SJCRH30 (cell line): ENCODE data around the genes OR4K2, TTC5 and KLHL33.

GRCh38 chr14:19874957-19875420 lies at the start of gene OR4K2:
TSS of gene OR4K2 (plus strand) at chr14:19875142.
- RAMPAGE, long total RNA, result no peak

- RAMPAGE, long total RNA, result no peak
These were observed at the start of gene TTC5 for GRCh38 chr14:20305318-20306288. TSS of gene TTC5 (minus strand) at chr14:20305951.

- RAMPAGE, long total RNA, result no peak
These were observed at the start of gene KLHL33 for GRCh38 chr14:20435903-20436335. TSS of gene KLHL33 (minus strand) at chr14:20436166.

- RAMPAGE, long total RNA, result no peak
These were observed 16.2 kb downstream of the OR6S1 start for GRCh38 chr14:20625106-20625956.

- RAMPAGE, long total RNA, result no peak
These were observed 9.4 kb downstream of the OR6S1 start for GRCh38 chr14:20631901-20632704.

- RAMPAGE, long total RNA, result no peak
These were observed 8.1 kb downstream of the OR6S1 start for GRCh38 chr14:20633376-20633864.

DNA sequence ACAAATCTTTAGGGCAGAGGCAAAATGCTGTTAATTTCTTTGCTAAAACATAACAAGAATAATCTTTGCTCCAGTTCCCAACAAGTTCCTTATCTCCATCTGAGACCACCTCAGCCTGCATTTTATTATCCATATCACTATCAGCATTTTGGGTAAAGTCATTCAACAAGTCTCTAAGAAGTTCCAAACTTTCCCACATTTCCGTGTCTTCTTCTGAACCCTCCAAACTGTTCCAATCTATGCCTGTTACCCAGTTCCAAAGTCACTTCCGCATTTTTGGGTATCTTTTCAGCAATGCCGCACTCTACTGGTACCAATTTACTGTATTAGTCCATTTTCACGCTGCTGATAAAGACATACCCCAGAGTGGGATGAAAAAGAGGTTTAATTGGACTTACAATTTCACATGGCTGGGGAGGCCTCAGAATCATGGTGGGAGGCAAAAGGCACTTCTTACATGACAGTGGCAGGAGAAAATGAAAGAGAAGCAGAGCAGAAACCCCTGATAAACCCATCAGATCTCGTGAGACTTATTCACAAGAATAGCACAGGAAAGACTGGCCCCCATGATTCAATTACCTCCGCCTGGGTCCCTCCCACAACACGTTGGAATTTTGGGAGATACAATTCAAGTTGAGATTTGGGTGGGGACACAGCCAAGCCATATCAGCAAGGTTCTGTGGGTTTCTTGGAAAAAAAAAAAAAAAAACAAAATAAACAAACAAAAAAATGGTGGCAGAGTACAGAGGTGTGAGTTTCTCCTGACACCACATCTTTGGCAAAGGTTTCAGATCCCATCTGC lies 17.8 kb upstream of the RNASE4 start:
- RAMPAGE, long total RNA, result no peak

DNA sequence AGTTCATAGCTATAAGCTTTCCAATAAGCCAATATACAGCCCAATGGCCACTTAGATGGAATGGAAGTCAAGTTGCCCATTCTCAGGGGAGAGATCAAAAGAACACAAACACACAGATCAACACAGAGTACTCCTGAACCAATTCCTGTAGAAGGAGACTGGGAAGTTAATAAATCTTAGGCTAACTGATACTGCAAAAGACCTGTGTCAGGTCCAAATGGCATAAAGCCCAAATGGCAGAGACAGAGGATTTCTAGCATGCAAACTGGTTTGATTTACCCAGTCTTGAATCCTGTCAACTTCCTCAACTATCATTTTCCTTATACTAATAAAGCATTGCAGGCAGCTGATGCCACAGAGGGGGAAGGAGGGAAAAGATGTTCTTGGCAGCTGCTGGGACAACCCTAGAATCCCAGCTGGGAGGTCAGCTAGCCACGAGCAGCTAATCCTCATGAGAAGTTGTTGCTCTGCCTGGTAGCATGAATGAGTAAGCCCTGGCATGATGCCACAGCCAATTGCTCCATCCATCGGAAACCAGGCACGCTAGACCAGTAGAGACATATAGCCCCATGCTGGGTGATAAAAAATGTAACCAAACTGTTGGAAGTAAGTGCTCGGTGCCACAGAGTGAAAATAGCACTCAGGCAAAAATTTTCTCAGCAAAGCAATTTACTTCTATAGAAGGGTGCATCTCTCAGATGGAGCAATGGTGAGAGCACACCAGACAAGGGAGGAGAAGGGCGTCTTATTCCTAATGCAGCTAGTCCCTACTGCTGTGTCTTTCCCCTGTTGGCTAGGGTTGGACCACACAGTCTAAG lies 26.2 kb downstream of the ANG start:
- RAMPAGE, long total RNA, result no peak

DNA sequence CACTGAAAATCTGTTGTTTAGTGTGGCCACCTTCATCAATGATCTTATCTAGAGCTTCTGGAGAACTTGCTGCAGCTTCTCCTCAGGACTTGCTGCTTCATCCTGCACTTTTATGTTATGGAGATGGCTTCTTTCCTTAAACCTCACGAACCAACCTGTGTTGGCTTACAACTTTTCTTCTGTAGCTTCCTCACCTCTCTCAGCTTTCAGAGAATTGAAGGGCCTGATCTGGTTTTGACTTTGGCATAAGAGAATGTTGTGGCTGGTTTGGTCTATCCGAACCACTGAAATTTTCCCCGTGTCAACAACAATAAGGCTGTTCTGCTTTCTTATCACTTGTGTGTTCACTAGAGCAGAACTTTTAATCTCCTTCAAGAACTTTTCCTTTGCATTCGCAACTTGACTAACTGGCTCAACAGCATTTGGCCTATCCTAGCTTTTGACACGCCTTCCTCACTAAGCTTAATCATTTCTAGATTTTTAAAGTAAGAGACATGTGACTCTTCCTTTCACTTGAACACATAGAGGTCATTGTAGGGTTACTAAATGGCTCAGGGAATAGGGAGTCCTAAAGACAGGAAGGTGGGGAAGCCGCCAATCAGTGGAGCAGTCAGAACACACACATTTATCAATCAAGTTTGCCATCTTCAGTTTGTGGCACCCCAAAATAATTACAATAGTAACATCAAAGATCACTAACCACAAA lies 25.9 kb upstream of the EDDM3A start:
- RAMPAGE, long total RNA, result no peak

DNA sequence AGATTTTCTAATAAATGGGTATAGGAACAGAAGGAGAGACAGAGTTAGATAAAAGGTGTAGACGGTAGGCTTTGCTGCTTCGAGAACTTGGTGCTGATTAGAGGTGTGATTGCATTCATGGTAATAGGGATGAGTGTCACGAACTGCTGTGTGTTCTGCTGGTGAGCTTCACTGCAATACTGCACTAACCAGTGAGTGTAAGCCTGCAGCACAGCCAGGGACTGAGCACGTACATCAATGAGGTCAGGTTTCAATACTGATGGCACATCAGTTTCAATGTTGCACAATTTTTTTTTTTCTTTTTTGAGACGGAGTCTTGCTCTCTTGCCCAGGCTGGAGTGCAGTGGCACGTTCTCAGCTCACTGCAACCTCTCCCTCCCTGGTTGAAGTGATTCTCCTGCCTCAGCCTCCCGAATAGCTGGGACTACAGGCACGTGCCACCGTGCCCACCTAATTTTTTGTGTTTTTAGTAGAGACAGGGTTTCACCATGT lies 24.9 kb upstream of the EDDM3A start:
- RAMPAGE, long total RNA, result no peak

DNA sequence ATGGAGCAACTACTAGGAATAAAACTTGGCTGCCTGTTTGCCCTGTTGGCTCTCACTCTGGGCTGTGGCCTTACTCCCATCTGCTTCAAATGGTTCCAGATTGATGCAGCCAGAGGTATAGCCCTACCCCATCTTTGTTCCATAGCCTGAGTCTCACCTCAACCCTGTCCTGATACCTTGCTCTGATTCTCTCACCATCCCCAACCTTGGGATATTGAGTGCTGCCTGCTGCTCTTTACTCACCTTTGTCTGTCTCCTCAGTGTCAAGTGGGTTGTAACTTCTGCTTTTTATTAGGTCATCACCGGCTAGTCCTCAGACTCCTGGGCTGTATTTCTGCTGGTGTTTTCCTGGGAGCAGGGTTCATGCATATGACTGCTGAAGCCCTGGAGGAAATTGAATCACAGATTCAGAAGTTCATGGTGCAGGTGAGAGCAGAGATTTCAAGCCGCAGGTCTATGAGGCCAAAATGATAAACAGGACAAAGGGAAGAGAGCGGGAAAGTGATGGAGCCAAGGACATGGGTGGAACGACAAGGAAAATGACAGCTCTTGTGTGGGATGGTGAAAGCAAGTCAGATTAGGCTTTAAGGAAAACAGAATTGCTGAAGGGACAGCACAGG lies 464 bp downstream of the SLC39A2 start:
- RAMPAGE, long total RNA, result no peak

GRCh38 chr14:21026451-21026742 lies 1.5 kb upstream of the NDRG2 start:
- RAMPAGE, long total RNA, result no peak

DNA sequence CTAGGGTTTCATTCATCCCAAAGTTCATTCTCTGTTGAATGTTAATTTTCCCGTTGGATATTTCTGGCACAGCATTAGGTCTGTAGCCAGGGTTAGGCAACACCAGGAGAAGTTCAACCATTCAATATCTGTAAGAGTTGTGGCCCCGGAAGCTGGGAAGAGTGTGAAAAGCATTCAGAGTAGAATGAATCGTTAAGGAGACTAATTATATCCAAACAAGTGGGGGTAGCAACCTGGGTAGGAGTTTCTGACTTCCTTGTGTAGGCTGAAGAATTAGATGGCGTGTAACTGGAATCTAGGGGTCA lies 3.5 kb downstream of the RNASE8 start:
- RAMPAGE, long total RNA, result no peak

DNA sequence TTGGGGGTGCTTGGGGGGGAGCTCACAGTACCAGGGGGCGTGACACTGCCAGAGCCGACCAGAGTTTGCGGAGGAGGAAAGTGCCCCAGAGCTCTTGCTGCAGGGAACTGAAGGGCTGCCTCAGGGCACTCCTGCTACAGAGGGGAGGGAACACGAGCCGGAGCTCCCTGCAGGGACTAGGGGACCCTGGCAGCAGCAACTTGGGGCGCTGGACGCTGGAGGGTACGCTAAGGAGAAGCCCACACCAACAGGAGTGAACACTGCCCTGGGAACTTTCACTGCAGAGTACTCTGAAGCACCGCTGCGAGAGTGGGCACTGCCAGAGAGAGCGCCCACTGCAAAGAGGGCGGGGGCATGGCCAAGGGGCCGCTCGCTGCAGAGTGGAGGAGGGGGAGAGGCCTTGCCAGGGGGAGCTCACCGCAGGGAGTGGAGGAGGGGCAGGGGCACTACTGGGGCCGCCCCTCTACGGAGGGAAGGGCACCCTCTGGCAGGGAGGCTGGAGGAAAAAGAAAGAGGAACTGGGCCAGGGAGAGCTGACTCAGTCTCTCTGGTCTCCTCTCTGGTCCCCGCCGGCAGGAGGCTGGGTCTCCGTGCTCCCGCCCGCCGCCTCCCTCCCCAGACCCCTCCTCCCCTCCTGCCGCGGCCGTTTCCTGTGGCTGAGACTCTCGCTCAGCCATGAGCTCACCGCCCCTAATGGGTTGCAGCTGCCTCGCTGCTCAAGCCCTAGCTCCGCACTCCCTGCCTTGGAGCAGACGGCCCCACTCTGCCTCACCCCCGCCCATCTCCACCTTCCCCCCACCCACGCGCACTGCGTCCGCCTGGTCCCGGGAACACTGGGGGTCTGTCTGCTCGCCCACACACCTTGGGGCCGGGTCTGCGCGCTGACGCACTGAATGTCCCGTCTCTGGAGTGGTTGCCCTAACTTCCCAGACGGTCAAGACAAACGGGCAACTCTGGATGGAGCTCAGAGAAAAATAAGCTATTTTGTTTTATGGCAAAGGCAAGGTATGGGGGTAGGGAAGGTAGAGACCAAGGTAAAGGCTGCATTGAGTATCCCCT lies 1.2 kb downstream of the ARHGEF40 start:
- RAMPAGE, long total RNA, result no peak

- RAMPAGE, long total RNA, result no peak
These were observed 12.4 kb downstream of the ZNF219 start for GRCh38 chr14:21085933-21086476.

DNA sequence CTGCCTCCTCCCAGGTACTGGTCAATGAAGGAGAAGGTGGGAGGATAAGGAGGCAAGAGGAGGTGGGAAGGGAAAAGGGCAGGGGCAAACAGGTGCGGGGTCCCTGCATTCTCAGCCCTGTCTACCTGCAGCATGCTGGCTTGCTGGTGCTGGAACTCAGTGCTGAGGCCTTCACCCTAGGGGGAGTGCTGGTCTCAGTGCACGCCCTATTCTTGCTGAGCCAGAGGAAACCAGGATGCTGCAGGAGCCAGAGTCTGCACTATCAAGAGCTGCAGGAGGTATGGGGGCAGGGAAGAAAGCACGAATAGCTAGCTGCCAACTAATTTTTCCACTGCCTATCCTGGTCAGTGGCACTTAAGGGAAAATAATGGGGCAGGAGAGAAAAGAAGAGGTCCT lies 1.6 kb downstream of the TMEM253 start:
- RAMPAGE, long total RNA, result no peak

DNA sequence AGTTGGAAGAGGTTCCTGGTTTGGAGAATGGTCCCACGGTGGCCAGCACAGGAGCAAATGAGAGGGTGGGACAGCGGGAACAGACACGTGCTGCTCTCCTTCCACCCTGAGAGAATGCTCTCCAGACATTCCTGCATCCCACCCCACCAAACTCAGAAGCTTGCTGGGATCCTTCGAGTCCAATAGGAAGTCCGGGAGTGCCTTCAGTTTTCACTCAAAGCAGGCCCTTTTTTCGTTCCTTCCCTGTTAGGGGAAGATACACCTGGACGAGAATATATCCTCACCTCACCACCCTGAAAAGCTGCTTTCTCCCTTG lies 2.2 kb downstream of the TMEM253 start:
- RAMPAGE, long total RNA, result no peak

DNA sequence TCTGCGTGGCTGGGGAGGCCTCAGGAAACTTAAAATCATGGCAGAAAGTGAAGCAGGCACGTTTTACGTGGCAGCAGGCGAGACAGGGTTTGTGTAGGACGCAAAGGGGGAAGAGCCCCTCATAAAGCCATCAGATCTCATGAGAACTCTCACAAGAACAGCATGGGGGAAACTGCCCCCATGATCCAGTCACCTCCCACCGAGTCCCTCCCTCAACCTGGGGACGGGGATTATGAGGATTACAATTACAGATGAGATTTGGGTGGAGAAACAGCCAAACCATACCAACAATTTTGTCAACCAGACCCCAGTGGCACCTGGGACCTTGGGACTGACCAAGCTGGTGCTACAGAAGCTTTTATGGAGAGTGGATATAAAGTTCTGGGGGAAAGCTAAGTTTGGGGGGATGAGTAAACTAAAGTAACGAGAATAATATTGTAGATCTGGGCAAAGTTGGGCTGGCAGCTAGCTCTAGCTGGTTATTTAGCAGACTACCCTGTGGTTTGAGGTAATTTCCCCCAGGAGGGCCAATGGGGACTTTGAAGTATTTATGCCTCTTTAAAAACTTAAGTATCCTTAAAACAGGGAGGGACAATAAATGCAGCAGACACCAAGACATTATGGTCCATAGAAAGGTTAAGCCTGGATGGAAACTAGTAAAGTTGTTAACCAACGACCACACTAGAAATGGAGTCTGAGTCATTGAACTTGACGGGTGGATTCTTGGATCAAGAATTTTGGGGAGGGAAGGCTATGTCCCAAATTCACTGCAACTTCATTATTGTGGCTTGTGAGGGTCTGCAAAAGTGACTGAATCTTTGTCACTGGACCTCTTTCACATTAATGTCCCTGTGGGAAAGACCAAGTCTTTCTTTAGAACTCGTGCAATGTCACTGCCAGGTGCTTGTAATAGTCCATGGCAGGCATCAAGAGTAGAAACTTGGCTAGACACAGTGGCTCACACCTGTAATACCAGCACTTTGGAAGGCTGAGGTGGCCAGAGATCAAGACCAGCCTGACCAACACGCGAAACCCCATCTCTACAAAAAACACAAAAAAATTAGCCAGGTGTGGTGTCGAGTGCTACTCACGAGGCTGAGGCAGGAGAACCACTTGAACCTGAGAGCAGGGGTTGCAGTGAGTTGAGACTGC lies 48.4 kb upstream of the OR5AU1 start:
- RAMPAGE, long total RNA, result no peak

DNA sequence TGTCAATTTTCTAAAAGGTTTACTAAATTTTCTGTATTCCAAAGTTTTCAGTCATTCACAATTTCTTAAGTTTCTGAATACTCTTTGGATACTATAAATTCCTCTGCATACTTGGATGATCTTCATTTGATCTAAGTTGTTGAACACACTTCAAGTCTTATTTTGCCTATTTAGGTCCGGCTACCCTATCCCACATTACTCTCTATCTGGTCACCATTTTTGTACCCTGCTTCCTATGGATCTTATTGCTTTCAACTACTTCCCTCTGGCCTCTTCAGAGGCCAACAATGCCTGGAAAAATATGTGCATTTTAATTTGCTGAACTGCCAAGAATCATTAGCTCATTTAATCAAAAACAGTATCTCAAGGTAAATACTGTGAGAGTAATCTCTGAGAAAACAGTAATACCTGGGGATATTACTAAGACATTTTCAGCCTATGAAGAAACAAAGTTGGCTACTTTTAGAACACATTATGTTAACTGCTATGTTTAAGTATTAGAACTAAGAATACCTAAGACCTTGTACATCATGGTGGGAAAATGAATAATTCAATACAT lies 27.7 kb downstream of the HNRNPC start:
- RAMPAGE, long total RNA, result no peak

DNA sequence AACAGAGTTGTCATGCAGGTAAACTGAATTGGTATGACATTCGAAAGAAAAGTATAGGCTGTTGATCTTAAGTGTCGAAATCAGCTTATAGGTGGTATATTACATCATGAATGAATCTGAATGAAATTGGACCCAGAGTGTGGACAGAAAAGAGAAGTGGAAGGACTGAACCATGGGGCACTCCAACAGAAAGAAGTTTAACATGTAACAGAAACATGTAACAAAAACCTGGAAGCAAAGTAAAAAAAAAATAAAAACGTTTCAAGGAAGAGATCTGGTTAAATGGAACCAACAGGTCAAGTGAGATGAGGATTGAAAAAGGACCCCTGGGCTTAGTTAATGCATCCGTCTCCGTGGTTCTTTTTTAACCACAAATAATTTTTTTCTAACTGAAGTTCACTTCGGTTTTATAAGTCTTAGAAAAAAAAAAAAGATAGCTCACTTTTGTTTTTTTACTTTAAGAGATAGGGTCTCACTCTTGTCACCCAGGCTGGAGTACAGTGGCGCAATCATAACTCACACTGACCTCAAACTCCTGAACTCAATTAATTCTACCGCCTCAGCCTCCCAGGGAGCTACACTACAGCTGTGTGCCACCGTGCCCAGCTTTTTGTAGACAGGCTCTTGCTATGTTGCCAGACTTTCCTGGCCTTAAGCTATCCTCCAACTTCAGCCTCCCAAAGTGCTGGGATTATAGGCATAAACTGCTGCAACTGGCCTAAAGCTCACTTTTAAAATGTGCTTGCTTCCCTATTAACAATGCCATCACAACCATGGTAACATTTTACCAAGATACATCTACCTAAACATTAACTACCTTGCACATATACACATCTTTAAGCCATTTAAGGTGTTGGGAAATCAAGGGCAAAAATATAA lies 11.9 kb downstream of the HNRNPC start:
- RAMPAGE, long total RNA, result no peak